Melanocyte of skin (primary cell): ENCODE measurements around a stretch of chr6.

DNA sequence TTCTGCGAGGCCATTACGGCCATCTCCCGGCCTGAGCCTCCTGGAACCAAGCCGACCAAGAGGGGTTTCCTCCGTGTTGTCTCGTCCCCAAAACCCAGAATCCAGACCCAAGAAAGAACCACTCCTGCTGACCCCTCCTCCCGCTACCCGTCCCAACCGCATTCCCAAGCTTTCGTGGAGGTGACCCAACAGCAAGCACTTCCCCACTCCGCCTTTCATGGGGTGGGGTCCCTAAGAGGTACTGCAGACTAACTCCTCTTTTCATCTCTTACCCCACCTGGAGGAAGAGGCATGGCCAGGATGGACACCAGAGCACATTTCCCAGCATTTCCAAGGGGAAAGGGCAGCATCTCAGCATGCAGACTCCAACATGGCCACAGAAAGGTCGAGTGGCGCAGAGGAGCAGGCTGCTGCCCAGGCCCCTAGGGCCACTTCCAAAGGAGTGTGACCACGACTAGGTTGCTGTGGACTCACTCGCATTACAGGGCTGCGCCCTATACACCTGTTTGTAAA lies 53.5 kb downstream of the MRPL14 start:
- CAGE, long polyA plus RNA, 2 experiments = no peak in any of the 2 experiments

DNA sequence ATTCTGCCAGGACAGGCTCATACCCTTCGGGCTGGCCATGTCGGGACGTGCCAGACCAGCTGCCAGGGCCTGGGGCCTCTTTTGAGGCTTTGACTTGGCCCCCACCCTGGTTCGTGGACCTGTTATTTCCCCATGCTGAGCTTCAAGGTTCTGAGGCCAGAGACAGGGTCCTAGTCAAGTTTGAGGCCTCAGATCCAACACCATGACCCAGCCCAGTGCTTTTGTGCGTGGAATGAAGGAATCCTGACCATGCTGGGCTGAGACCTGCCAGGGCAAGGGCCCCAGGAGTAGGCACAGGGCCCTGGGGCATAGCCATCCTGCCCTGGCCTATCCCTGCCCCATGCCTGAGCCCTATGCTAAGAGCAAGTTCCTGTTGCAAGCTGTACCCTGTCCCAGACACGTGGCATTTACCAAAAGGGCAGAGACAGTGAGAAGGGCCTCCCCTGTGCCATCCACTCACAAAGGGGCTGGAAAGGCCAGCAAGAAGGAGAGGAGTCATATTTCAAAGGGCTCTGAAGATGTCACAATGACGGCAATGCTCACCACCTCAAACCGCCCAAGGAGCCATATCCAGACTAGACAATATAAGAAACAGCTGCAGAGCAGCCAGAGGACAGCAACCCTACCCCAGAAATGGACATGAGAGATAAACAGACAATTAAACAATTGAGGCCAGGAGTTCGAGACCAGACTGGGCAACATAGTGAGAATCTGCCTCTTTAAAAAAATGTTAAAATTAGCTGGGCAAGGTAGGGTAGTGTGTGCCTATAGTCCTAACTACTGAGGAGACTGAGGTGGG lies 42.7 kb downstream of the MRPL14 start:
- CAGE, long polyA plus RNA, 2 experiments = no peak in any of the 2 experiments

DNA sequence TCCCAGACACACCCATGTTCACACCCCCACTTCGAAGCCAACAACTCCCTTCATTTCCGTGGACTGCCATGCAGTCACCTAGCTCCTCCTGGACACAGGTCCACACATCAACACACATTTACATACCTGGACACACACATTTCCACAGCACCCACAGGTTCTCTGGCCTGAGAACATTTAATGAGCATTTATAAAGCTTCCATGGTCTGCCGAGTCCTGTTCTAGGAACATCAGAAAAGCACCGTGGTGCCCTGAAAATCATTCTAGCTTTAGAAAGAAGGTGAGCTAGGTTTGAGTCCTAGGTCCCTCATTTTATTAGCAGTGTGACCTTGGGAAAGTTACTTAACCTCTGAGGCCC lies 5.3 kb downstream of the TMEM63B start:
- CAGE, long polyA plus RNA, 2 experiments = no peak in any of the 2 experiments

DNA sequence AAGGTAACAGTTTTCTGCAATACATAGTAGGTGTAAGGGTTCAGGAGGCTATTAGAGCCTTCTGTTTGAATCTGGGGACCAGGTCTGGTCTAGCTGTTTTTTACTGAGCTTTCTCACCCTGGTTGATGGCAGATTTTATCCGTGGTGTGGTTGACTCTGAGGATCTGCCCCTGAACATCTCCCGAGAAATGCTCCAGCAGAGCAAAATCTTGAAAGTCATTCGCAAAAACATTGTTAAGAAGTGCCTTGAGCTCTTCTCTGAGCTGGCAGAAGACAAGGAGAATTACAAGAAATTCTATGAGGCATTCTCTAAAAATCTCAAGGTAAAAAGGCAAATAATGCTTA lies 4.4 kb downstream of the HSP90AB1 start:
- CAGE, long polyA plus RNA, 2 experiments = no peak in any of the 2 experiments

- CAGE, long polyA plus RNA, 2 experiments = no peak in any of the 2 experiments
Observed at GRCh38 chr6:44257588-44258021, 277 bp upstream of the SLC35B2 start.

DNA sequence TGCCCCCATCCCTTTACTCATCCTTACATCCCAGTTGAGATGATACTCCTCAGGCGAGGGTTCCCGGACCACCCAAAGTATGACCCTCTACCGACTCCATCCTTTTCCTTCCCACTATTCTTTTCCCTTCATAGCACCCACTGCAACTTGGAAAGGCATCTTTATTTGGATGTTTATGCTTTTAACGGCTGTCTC lies 591 bp upstream of the SLC35B2 start:
- CAGE, long polyA plus RNA, 2 experiments = no peak in any of the 2 experiments

- CAGE, long polyA plus RNA, 2 experiments = no peak in any of the 2 experiments
Observed at GRCh38 chr6:44297027-44297521, 424 bp downstream of the TCTE1 start.

DNA sequence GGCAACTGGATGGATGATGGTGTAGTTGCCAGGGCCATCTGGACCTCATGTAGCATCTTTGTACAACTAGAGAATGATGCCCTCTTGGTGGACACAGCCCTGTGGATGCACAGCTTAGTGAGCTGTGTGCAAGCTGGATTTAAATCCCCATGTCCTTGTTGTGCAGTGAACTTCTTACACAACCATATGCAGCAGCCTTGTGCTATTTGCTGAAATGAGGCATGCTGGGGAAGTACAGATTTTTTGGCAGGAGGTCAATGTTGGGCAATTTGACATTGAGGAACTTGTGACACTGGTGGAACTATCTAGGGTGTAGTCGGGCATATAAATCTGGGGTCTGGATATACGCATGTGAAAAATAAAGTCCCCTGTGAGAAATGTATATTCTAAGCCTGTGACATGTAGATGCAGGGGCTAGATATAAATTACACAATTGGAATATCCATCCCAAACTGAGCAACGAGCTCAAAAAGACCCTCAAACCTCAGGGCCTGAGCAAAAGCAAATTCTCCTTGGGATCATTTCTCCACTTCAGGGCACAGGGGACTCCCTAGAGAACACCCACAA lies 5.7 kb upstream of the CDC5L start:
- CAGE, long polyA plus RNA, 2 experiments = no peak in any of the 2 experiments

DNA sequence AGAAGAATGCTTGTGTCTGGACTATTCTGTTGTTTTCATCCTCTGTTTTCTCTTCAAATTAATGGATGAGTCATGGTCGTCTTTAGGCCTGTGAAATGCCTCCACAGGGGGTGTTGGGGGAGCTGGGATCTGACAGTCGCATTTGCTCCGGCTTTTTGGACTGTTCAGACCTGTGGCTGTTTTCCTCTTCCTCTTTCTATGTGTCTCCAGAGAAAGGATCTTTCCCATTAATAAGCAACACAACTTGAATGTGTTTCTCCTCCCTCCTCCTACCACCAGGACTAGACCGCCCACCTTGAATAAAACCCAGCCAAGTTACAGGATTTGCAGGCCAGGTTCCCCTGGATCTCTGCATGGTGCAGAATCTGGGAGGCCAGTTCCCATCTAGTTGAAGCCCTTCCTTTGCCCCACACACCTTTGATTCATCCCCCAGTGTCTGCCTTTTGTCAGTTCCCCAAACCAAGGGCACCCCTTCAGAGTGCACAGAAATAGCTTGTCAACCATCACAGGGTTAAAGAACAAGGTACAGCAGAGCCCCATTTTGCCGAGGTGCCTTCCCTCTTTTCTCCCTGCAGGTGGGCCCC lies 280.0 kb downstream of the CDC5L start:
- CAGE, long polyA plus RNA, 2 experiments = no peak in any of the 2 experiments

GRCh38 chr6:45370036-45370648 lies 7.6 kb downstream of the SUPT3H start:
- CAGE, long polyA plus RNA, 2 experiments = no peak in any of the 2 experiments

DNA sequence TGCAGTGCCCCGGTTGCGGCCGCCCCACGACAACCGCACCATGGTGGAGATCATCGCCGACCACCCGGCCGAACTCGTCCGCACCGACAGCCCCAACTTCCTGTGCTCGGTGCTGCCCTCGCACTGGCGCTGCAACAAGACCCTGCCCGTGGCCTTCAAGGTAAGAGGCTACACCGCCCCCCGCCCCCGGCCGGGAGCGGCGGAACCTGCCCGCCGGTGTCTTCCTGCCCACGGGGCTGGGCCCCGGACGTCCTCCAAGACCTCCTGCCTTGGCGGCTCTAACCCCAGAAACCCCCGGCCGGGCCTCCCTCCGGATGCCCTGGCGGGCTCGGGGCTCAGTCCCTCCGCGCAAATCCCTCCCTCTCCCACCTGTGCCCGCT lies 45.1 kb upstream of the SUPT3H start:
- CAGE, long polyA plus RNA, 2 experiments = no peak in any of the 2 experiments

GRCh38 chr6:45423977-45424928 lies 46.5 kb upstream of the SUPT3H start:
- CAGE, long polyA plus RNA, 2 experiments = no peak in any of the 2 experiments

DNA sequence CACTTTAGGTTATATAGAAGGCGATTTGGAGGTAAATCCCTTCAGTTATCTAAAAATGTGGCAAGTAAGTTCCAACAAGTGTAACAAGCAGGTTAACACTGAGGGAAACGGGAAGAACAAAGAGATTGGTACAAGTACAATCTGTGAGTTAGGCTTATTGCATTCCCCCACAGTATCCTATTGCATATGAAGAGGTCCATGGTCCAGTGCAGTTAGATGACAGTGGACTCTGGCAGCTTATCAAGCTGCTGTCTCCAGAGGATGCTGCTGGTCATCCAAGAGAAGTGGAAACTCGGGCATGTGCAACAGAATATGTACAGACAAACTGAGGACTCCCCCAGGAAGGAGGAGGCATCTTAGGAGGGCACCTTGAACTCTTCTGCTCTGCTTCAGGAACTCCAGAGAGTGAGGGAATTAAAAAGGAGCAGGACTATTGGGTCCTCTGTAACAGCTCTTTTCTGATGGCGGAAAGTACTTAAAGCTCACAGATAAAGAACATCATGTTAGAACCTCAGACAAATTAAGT lies 152.7 kb upstream of the SUPT3H start:
- CAGE, long polyA plus RNA, 2 experiments = no peak in any of the 2 experiments

- CAGE, long polyA plus RNA, 2 experiments = no peak in any of the 2 experiments
Observed at GRCh38 chr6:45586161-45587190, 208.7 kb upstream of the SUPT3H start.

- CAGE, long polyA plus RNA, 2 experiments = no peak in any of the 2 experiments
Observed at GRCh38 chr6:45997700-45998484, 17.8 kb downstream of the CLIC5 start.

- CAGE, long polyA plus RNA, 2 experiments = no peak in any of the 2 experiments
Observed at GRCh38 chr6:46011743-46012144, 3.9 kb downstream of the CLIC5 start.

DNA sequence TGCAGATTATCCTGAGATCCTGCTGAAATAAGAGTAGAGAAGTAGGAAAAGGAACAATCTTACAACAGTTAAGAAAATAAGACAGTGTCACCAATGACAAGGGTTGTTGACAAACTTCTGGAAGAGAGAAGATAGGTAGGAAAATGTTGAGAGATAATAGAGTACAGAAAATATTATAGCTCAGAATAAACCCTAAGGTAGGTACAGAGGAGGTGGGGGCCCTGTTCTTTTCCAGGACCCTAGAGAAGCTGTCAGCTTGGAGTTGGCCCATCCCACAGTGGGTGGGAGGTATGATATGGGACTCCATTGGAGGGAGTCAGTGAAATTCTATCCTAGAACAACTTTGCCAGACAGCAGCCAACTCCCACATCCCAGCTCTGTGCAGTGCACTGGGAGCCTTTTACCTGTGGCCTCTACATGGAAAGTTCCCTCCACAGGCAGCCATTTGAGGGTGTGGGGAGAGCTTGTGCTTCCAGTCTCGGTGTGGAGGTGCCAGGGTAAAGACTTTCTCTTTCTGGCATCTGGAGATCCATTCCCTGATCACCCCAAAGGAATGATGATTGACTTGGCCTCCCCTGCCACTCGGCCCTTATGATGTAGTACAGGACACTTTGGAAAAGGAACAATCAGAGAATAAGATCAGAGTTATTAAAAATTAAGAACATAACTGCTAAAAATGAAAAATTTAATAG lies 36.8 kb upstream of the CLIC5 start:
- CAGE, long polyA plus RNA, 2 experiments = no peak in any of the 2 experiments

DNA sequence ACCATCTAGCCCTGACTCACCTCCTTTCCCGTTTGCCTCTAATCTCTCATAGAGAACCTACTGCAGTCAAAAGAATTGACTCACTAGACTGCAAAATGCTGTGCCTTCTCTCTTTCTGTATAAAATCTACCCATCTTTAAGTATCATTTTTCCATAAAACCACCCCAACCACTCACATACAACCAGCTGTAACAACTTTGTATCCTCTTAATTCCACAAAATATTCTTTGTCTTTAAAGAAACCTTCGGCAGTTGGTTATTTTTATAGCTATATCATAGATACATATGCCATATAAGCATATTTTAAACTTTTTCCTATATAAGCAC lies 152.7 kb upstream of the ENPP5 start:
- CAGE, long polyA plus RNA, 2 experiments = no peak in any of the 2 experiments

DNA sequence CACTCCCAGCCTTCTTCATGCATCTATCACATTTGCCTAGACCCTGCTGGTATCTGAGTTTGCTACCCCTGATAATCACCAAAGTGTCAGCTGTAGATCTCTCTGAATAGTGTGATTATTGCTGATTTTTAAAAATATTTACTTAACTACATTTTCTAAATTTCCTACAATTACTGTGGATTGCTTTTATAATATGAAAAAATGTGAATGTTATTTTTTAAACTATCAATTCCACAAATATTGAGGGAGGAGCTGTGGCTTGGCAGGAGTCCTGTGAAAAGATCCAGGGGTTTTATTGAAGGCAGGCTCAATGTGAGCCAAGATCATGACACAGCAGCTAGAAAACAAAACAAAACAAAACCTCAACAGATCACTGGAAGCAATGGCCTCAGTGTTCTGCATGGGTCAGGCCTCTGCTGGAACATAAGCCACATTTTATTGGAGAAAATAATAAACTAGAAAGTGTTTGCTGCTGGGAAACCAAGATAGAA lies 19.3 kb upstream of the RCAN2 start:
- CAGE, long polyA plus RNA, 2 experiments = no peak in any of the 2 experiments

DNA sequence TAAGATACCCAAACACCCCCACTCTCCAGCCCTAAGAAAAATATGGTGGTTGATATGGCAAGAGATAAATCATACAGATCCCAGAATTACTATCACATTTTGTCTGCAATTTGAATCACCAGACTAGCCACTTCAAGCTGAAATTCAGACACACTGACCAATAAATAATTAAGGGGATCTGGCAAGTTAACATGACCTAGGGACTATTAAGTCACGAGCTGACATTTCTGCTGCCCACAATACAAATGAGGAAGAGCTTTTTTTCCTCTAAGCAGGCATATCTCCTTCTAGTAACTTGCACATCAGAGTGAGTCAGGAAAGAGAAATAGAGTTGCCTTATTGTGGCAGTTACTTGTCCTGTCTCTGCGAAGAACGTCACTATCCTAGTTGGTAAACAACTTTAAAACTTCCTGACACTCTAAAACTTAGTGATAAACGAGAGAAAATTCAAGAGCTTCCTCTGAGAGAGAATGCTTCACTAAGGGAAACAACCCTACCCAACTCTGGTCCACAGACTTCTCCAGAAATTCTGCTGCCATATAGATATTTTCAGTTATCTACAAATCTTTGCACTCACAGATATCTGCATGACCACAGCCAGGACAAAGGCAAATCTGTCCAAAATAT lies 4.2 kb downstream of the PLA2G7 start:
- CAGE, long polyA plus RNA, 2 experiments = no peak in any of the 2 experiments